ENCODE results near the genes ZNF385B, CWC22, UBE2E3, PPP1R1C and ITGAV.

GRCh38 chr2:179569849-179570120, 291.6 kb downstream of the ZNF385B start:
- PRO-cap, 3 experiments = no peak in any of the 3 experiments

DNA sequence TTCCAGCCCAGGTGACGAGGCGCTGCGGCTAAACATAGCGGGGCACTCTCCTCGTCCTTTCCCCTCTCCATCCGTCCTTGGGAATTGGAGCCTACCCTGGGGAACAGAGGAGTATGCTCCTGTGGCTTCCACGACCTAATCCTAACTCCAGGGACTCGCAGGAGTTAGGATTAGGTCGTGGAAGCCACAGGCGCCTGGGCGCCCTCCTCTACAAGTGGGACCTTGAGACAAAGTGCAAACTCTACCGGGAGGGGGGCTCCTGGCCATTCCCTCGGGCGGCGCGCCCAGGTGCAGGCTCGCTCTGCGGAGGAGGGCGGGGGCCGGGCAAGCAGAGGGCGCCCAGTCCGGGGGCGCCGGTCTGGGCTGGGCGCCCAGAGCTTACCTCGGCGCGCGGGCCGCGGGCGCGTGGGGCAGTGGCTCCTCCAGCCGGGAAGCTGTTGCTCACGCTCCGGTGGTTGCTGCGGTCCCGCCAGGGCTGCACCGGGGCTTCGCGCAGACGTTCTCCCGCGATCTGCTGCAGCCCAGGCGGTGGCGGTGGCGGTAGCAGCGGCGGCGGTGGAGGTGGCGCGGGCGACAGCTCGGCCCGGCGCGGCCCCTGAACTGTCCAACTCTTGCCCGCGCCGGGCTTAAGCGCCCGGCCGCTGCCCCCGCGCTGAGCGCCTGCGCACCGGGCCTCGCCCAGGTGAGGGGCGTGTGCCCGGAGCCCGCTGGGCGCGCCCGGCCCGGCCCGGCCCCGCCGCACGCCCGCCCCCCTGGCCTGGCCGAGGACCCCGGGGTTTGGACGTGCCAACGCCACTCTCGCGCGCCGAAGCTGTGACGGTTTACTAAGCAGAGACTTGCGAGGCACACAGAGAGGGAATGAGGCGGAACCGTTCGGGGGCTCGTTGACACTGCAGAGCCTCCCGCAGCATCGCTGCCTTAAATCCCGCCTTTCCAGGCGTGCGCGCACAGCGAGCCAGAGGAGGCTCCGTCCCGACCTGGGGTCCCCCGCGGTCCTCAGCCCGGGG, at the start of gene ZNF385B:
Gene ZNF385B, minus strand, starts transcription at position 894 of the 1,007 bp plus-strand sequence.
- PRO-cap, 3 experiments = peak in 2 of 3 experiments; most common plus-strand start position 948 of the sequence (in 1); most common minus-strand start position 602 of the sequence (in 2)
- RRBS = 3% methylated on average over 42 of the region's 107 CpGs

DNA sequence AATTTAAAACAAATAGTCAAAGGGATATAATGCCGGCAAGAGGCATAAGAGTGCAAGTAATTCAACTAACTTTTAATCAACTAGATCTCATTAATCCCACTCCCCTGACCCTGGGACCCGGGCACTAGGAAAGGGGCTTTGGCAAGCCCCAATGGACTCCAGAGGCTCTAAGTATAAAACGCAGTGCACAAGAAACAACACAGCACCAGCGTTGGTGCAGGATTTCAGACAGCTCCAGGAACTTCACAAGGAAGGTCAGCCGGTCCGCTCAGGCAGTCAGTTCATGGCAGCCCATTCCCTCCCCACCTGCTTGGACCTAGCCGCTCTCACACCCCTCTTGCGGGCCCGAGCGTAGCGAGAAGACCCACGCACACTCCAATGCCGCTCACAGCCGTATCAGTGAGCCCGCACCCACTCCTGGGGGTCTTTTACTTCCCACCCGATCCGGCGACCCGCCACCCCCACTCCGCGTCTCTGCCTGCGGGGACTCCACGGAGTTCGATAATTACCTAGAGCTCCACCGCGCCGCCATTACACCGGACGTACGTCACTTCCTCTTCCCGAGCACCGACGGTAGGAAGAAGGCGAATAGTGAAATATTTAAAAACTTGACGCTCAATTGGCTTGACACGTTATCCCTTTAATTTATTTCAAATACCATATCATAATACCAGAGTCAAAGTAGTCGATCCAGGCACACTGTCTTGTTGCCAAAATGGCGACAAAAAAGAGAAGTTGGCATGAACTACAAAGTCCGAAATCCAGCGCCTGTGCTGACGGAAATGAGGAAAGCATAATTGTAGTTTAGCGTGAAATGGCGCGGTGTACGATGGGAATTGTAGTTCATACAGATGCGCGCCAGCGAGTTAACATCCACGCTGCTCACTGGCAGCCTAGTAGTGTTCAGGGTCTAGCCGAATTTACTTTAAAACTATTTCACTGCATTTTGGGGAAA, at the start of gene CWC22:
Gene CWC22, minus strand, starts transcription at position 737 of the 955 bp plus-strand sequence.
- PRO-cap, 3 experiments = peak in 3 of 3 experiments; most common plus-strand start position 227 of the sequence (in 1); most common minus-strand start position 533 of the sequence (in 3)
- RRBS = 2% methylated on average over 10 of the region's 50 CpGs

DNA sequence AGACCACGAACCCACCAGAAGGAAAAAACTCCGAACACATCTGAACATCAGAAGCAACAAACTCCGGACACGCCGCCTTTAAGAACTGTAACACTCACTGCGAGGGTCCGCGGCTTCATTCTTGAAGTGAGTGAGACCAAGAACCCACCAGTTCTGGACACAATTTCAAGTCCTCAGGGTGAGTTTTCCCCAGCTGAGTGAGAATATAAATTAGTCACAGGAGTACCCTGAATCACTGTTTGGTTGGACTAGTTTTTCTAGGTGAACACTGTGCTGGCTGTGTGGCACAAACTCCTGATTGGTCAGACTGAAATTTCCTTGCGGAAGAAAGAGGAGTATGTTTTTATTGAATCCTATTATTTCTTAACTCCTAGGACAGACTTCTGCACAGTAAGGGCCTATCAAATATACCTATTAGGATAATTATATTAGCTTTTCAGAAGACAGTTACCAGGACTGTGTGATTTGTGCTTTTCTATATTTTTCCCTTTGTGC, 288.1 kb upstream of the UBE2E3 start:
- PRO-cap, 3 experiments = no peak in any of the 3 experiments
- RRBS = no CpG with 5 or more reads among the region's 9 CpGs

- PRO-cap, 3 experiments = peak in 3 of 3 experiments; most common plus-strand start chr2:180980615 (in 3); most common minus-strand start chr2:180980717 (in 3)
- RRBS = 2% methylated on average over 70 of the region's 132 CpGs
These were observed at the start of gene UBE2E3 for GRCh38 chr2:180979908-180981034. UBE2E3 (plus strand) TSS chr2:180980605.

- PRO-cap, 3 experiments = no peak in any of the 3 experiments
- RRBS = no CpG with 5 or more reads among the region's 13 CpGs
These were observed 845 bp downstream of the UBE2E3 start for GRCh38 chr2:180981277-180981623.

- PRO-cap, 3 experiments = no peak in any of the 3 experiments
- RRBS = no CpG with 5 or more reads among the region's 2 CpGs
These were observed 2.3 kb downstream of the ITGA4 start for GRCh38 chr2:181459544-181459819.

DNA sequence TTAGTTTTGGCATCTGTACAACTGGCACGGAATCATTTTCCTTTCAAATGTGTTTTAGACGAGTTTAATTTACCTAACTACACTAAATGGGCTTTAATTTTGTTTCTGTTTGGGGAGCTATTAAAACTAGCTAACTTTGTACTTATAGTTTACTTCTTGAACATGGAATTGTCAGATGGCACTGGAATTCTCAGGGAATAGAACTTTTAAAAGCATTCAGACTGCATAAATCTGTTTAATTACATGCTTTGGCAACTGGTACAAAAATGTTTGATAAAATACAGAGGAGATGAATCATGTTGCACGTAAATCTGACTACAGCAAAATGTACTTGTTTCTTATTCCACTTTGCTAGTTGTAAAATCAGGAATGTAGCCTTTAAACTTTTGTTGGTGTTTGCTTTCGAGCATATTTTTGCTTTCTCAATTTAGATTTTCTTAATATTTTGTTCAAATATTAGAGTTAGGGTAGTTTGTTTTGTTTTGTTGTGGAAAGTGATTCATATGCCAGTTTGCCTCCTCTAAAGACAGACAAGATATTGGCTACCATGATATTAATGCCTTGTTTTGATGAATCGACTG, 1.6 kb downstream of the ITPRID2 start:
- PRO-cap, 3 experiments = no peak in any of the 3 experiments
- RRBS = no CpG with 5 or more reads among the region's 5 CpGs

- PRO-cap, 3 experiments = no peak in any of the 3 experiments
- RRBS = no CpG with 5 or more reads among the region's 3 CpGs
These were observed 41.9 kb upstream of the PPP1R1C start for GRCh38 chr2:181943673-181944188.

DNA sequence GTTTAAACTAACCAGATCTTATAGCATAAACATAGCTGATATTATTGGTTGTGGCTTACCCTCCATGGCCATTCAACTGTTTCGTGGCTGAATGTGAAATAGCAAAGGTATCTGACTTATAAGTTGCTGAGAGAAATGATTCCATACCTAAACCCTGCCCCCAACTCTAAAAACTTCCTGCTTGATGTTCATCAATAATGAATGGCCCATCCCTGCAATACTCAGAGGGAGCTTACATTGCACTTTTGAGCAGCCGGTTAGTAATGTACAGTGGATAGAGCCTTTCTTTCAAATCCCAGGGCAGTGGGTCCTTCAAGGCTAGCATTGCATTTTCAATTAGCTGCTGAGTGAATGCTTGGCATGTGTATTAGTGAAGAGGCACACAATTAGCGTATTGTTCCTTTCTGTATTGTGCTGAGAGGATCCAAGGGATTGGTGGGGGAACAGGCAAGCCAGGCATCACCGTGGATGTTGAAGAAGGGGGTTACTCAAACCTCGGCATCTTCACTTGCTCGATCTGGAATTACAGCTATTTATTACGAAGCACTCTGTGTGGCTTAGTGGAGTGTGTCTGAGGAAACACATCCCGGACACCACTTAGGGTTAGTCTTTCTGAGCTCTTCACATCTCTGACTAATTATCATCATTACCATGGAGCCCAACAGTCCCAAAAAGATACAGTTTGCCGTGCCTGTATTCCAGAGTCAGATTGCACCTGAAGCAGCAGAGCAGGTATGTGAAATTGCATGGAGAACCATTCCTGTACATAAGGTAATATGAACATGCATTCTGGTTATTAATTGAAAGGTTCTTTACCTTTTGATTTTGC, at the start of gene PPP1R1C:
Gene PPP1R1C, plus strand, starts transcription at position 394 of the 829 bp plus-strand sequence.
- PRO-cap, 3 experiments = no peak in any of the 3 experiments
- RRBS = no CpG with 5 or more reads among the region's 9 CpGs

GRCh38 chr2:182422801-182423309, 4.0 kb downstream of the PDE1A start:
- PRO-cap, 3 experiments = no peak in any of the 3 experiments
- RRBS = no CpG with 5 or more reads among the region's 3 CpGs

GRCh38 chr2:182925021-182925802, 58.8 kb upstream of the FRZB start:
- PRO-cap, 3 experiments = no peak in any of the 3 experiments
- RRBS = no CpG with 5 or more reads among the region's 3 CpGs

- PRO-cap, 3 experiments = no peak in any of the 3 experiments
- RRBS = no CpG with 5 or more reads among the region's 4 CpGs
These were observed 35.2 kb downstream of the NCKAP1 start for GRCh38 chr2:183002878-183003573.

DNA sequence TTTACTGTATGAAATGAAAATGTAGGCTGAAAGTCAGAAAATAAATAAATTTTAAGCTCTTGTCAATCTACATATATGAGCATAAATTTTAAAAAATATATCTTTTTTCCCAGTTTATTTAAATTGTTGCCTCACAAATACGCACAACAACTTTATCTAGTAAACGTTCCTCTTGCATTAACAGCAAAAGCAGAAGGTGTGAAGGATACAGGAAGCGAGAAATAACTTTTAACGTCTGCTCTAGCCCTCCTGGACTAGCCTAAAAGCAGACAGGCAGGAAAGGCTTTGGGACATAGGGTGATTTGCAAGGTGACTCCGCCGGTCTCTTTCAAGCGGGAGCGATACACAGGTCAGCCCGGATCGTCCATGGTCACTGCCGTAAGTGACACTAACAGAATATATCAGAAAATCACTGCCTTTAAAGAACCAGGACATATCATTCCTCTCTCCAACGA, 406 bp upstream of the DUSP19 start:
- PRO-cap, 3 experiments = no peak in any of the 3 experiments
- RRBS = no CpG with 5 or more reads among the region's 12 CpGs

DNA sequence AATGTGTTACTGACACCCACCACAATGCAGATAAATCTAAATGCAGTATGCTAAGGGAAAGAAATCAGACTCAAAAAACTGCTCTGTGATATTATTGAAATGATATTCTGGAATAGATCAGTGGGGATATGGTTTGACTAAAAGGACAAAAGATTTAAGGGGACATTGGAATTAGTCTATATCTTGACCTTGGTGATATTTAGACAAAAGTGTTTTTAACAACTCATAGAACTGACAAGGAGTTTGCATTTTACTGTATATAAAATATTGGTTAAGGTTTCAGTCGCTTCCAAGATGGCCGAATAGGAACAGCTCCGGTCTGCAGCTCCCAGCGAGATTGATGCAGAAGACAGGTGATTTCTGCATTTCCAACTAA, 449.1 kb upstream of the FSIP2 start:
- PRO-cap, 3 experiments = no peak in any of the 3 experiments
- RRBS = no CpG with 5 or more reads among the region's 4 CpGs

GRCh38 chr2:186589123-186589584, 702 bp upstream of the ITGAV start:
- PRO-cap, 3 experiments = no peak in any of the 3 experiments
- RRBS = no CpG with 5 or more reads among the region's 11 CpGs

GRCh38 chr2:186589585-186590669, at the start of gene ITGAV:
ITGAV (plus strand) TSS chr2:186590056.
- PRO-cap, 3 experiments = peak in 3 of 3 experiments; most common plus-strand start chr2:186590069 (in 3); most common minus-strand start chr2:186589890 (in 2)
- RRBS = 2% methylated on average over 37 of the region's 105 CpGs

- PRO-cap, 3 experiments = no peak in any of the 3 experiments
- RRBS = no CpG with 5 or more reads among the region's 6 CpGs
These were observed 24.2 kb upstream of the FAM171B start for GRCh38 chr2:186669639-186670126.

DNA sequence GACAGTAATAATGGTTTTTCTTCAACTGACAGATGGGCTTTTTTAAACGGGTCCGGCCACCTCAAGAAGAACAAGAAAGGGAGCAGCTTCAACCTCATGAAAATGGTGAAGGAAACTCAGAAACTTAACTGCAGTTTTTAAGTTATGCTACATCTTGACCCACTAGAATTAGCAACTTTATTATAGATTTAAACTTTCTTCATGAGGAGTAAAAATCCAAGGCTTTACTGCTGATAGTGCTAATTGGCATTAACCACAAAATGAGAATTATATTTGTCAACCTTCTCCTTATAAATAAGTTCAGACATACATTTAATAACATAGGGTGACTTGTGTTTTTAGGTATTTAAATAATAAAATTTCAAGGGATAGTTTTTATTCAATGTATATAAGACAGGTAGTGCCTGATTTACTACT, 16.7 kb upstream of the FAM171B start:
- PRO-cap, 3 experiments = no peak in any of the 3 experiments
- RRBS = no CpG with 5 or more reads among the region's 2 CpGs

DNA sequence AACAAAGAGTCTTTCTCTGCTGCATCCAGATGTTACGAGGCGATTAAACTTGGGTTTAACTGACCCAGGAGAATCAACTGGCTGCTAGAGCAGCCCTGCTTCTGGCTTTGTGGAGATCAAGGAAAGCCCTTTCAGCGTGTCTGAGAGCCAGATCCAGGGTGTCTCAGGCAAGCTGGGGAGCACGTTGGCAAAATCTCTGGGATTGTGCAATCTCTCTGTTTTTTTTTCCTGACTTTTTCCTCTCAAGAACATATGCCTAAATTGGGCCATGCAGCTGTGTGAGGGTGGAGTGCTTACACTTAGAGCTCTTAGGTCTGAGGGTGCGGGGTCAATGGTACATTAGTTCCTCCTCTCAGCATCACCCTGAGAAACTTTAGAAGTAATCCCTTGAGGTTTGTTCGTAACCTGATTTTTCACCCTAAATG, 38.2 kb upstream of the ZSWIM2 start:
- PRO-cap, 3 experiments = no peak in any of the 3 experiments
- RRBS = no CpG with 5 or more reads among the region's 6 CpGs